Ileum (tissue), 1 donor: ENCODE measurements around the gene CREG2.

GRCh38 chr2:100957939-100958520, 44.1 kb upstream of the RPL31 start:
- PRO-cap: no peak

- PRO-cap: no peak
Observed at GRCh38 chr2:101047209-101047750, 45.2 kb downstream of the RPL31 start.

DNA sequence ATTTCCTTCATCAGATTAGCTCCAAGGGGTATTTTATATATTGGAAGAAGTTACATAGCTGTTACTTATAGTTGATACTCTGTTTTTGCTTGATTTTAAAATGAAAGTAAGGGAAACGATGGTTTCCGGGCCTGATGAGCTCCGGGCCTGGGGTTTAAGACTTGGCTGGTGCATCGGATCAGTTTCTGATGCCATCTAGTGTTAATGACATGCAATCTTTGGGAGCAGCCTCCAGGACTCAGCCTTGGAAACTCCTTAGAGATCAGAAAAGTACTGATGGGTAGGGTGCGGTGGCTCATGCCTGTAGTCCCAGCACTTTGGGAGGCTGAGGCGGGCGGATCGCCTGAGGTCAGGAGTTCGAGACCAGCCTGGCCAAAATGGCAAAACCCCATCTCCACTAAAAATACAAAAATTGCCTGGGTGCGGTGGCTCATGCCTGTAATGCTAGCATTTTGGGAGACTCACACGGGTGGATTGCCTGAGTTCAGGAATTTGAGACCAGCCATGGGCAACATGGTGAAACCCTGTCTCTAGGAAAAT, 47.1 kb upstream of the CNOT11 start:
- PRO-cap: no peak

DNA sequence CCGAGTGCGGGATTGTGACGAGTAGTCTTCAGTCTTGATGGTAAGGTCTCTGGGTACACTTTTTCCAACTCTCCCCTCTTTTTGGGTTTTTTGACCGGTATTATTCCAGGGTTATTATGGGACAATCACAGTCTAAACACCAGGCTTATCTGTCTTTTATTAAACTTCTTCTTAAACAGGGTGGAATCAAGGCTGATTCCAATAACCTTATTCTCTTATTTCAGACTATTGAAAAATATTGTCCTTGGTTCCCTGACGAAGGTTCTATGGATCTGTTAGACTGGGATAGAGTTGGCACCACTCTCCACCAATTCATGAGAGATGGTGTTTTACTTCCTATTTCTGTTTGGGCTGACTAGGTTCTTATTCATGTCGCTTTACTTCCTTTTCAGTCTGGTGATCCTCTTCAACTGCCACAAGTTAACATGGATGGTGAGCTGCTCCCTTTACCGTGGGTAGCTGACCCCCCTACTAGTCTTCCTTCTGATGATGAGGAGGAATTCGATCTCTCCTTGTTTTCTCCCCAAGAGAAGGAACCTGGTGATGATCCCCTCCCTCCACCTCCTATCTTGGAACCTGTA, 13.8 kb upstream of the CNOT11 start:
- PRO-cap: no peak

DNA sequence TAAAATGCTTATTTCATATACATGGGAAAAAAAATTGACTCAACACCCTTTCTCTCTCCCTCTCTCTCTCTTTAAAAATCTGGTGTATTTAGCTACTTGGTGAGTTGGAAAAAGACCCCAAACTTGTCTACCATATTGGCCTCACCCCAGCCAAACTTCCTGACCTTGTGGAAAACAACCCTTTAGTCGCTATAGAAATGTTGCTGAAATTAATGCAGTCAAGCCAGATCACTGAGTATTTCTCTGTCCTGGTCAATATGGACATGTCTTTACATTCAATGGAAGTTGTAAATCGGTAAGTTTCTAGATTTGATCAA, 13.9 kb downstream of the CNOT11 start:
- PRO-cap: no peak

DNA sequence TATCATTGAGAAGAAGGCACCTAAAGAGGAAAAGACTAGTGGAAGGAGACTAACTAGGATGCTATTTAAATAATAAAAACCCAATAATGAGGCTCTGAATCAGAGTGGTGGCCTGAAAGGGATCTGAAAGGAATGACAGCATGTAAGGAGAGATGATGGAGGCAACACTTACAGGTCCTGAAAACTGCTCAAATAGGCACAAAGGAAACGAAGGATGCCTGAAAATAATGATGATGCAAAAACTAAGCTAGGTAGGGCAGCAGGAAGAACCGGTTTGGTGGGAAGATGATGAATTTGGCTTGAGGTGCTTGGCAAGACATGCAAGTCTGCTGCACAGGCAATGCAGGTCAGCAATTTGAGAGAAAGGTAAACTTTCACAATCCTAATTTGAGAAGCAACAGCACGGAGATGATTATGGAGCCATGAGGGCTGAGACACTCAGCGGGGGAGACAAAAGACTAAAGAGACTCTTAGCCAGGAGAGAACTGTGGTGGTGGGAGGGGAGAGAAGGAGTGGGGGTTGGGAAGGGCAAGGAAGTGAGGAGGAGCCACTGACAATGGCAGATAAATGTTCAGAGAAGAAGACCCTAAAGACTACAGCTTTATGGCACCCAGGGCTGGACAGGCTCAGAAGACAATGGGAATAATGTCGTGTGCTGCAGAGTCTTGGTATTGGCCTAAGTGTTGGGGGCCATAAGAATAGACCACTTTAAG, 19.3 kb upstream of the RNF149 start:
- PRO-cap: no peak

- PRO-cap: no peak
Observed at GRCh38 chr2:101386781-101387842, at the start of gene CREG2. CREG2 (minus strand) TSS chr2:101387503.

GRCh38 chr2:101843963-101844681, 146.6 kb downstream of the MAP4K4 start:
- PRO-cap: no peak

DNA sequence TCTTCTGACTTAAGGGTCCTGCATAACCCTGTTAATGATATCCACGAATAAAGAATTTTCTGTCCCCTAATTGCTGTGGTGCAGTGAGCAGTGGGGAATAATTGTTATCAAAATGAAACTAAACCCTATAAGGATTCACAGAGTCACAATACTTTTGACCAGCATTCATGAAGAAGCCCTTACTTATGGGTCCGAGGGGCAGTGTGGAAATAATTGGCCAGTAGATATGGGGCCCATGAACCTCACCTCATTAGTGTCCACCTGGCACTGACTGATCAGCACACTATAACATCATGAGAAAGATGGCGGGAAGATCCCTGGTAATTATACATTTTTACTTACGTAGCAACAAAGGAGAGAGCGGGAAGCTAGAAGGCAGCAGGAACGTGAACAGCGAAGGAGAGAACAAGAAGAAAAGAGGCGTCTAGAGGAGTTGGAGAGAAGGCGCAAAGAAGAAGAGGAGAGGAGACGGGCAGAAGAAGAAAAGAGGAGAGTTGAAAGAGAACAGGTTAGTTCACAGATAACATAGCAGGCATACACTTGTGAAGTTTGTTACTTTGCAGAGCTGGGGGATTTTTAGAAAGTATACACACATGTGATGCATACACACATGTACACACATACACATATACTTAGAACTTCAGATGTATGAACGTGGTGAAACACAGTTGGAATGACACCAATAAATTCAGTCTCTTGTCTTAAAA, 136.0 kb upstream of the IL1R2 start:
- PRO-cap: no peak

GRCh38 chr2:101866205-101866655, 125.5 kb upstream of the IL1R2 start:
- PRO-cap: no peak

DNA sequence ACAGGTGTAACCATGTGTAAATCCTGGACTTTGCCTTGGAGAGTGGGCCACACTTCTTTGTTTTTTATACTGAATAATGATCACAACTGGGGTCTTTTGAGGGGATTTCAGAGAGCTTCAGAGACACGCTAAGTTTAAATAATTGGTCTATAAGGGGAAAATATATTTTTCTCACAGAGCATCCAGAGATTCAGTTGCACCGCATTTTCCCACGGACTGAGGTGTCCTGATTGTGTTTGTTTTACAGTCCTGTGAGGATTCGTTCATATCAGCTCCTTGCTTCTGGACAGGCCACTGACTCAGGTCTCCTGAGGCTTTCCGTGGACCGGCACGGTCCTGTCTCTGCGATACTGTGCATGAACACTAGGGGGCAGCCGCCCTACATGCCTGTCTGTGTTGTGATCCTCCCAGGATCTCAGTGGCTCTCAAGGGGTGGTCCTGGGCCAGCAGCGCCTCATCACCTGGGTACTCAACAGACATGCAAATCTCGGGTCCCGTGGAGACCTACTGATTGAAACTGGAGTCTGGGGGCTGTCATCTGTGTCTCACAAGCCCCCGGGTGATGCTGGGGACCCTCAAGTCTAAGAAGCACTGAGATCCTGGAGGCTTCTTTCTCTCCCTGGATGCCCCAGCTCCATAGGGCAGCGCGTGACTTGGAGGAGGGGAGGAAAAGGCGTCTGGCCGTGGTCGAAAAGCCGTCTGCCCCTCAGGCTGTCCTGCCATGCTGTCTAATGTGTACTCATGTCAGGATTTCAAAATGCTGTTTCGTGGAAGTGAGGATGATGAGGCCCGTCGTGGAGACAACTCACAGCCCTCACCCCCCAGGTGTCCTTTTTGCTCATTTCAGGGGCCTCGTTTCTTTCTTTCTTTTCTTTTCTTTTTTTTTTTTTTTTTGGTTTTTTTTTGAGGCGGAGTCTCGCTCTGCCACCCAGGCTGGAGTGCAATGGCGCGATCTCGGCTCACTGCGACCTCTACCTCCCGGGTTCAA, 29.0 kb downstream of the IL1R2 start:
- PRO-cap: no peak

DNA sequence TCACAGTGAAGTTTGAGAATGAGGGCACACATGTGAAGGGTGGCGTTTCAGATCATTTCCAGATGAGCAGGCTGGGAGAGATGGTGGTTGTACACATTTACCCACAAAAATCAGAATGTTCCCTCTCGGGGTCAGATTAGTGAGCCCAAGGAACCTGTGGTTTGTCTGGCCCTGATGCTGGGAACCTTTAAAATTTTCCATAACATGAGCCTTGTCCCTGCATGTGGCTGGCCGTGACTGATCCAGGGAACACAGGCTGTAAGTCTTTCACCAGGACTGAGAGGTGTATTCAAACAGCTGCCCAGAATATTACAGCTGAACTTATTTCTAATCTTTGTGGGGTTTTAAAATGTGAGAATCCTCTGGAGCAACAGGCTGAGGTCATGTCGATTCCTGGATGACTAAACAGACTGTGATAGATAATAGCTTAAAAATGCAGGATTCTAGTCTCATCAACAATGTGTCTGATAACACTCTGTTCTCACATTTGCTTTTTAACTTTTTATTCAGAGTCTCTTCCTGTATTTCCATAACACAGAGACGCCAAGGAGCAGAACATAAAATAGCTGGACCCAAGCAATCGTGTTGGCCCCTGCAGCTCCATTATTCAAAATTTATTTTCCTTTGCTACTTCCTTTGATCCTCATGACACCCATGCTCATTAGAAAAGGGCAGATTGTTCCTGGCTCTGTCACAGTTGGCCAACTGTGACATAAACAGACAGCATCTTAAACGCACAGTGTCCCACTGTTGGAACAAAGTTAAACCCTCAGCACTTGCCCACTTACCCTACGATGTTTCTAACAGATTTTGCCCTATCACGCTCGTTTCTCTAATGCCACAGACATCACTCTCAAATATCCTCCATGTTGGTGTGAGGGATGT, 35.7 kb downstream of the IL1R2 start:
- PRO-cap: no peak

DNA sequence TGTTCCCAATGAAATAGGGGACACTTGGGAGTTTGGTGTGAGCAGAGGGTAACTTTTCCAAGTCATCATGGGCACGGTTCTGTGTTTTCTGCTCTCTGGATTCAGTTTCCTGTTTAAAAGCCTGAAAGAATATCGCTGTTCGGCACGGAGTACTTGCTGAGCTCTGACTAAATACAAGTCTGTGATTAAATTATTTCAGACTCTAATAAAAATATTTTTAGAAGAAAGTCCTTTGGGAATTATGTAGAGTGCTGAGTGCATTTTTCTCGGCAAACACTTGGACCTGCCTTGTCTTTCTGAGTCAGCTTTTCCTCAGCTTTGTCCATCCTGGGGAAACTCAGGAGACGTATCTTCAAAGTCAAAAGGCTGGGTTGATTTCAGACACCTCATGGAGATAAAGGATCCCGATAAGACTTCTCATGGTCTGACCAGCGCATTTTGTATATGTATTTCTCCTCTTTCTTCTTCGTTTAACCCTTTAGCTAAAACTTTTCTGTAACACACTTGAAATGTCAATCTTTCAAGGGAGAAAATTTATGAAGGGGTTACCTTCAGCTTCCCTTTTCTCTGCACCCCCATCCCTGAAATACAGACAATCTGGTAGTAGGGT, 46.0 kb downstream of the IL1R2 start:
- PRO-cap: no peak

DNA sequence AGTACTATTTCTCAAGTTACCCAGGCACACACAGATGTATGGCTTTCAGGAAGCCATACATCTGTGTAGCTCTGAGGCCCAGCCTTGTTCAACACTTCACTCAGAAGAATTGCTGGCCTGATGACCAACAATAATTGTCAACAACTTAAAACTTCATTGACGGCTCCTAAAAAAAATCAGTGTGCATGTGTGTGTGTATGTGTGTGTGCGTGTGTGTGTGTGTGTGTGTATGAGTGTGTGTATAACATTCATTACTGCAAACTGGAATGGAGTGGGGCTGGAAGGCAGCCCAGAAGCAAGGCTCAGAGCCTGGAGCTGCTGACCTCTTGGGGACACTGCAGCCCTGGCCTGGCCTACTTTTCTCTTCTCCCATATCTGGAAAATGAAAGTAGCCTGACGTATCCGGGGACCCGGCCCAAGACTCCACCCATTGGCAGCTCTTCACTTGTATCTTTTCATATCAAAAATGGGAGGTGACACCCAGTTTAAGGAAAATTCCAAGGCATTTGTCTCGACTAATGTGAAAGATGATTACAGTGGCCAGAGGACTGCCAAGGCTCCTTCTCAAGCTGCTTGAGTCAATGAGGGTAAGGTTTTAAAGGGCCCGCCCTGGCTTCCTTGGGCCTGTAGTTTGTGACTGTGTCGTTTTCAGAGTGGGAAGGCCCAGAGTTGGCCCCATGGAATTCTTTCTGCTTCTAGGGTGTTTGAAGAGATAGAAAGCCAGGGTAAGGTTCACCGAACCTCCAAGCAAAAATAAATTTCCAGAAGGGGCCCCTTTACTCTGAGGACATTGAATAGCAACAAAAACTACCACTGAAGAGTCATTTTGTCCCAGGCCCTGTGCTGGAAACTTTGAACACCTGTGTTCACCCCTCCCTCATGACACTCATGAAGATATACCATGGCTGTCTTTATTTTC, 72.3 kb upstream of the IL1R1 start:
- PRO-cap: no peak

DNA sequence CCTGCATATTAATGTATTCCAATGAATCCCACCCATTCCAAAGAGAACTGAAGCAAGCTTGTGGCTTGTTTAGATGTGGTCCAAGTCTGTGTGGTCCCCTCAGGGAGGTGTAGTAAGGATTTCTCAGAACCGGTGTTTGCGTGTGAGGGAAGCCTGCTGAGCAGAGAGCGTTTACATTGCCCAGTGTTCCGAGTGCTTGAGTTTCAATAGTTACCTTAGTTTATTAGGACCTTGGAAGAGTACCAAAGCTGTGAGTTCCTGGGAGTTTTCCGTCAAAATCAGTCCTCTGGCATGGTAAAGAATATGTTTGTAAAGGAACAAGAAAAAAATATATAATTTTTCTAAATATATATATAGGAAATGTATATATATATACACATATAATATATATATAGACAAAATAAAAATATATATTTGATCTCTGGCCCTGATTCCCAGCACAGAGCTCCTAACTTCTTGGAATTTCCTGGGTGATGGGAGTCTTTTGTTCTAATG, 24.9 kb upstream of the IL1R1 start:
- PRO-cap: no peak

DNA sequence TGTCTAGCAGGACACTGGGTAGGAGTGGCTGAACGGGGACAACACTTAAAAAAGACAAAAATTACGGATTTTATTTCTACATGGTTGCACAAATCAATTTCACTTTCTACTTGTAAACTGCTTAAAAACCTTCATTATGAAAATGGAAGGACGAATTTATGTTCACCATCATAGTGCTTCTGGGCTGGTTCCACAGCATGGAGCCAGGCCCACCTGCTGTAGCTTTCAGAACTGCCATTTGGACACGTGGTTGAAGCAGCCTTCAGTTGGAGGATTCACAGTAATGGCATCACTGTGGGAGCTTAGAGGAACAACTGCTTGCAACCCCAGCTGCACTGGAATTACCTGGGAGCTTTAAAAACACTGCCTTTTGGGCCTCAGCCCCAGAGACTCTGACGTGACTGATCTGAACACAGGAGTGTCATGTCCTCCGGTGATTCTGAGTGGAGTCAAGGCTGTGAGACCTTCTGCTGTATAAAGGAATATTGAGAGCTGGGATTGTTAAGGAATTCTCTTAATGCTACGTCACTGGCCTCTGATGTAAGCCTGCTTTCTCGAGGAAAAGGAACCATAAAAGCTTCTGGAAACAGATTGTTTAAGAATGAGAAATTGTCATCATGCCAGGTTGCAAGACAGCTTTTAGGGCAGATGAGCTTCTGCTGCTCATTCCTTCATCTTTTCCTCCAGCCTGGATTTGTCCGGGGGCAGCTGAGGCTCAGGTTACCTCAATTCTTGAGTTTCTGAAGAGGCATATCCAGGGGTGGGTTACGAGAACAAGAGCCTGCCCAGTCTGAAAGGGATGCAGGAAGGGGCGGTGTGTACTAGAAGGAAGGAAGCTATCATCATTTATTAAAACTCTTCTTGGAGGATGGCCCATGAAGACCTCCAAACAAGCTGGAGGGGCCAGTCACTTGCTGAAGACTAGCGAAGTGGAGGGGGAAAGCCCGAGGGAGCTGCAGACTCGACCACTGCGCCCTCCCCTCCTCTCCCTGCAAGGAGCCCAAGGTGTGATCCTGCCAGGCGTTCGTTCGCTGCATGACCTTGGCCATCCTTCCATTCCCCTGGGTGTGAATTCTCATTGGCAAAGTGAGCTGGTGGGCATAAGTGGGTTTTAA, 1.3 kb upstream of the IL1R1 start:
- PRO-cap: no peak

- PRO-cap: unidirectional peak, minus-strand start at chr2:102144336
Observed at GRCh38 chr2:102144135-102144433, 1.5 kb downstream of the IL1R1 start.

DNA sequence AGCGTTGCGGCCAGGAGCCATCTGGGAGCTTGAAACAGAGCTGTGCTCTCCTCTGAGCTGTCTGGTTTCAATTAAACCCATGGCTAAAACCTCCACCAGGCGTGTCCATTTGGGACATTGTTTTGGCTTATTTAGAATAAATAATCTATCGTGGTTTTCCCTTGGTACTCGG, 58.5 kb downstream of the IL1RL2 start:
- PRO-cap: no peak

GRCh38 chr2:102251485-102252081, 59.8 kb upstream of the IL1RL1 start:
- PRO-cap: no peak

DNA sequence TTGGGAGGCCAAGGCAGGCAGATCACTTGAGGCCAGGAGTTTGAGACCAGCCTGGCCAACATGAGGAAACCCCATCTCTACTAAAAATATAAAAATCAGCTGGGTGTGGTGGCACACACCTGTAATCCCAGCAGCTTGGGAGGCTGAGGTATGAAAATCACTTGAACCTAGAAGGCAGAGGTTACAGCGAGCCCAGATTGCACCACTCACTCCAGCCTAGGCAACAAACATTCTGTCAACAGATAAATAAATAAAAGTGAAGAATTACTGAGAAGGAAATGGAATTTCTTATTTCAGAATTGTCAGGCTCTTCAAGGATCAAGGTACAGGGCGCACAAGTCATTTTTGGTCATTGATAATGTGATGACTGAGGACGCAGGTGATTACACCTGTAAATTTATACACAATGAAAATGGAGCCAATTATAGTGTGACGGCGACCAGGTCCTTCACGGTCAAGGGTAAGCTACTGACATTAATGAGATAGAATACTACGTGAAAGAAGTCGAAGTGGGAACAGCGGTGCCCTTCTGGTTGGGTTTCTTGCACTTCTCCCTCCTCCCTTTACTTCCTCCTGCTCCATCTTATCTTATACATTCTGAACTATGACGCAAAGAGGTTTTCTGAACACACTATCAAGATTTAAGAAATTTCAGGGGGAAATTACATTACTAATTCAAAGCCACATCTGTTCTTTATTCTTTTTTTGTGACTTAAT, 15.1 kb upstream of the IL18R1 start:
- PRO-cap: unidirectional peak, minus-strand start at position 565 of the sequence